Esophagus muscularis mucosa (tissue), 4 donors: ENCODE measurements around a stretch of chr5.

DNA sequence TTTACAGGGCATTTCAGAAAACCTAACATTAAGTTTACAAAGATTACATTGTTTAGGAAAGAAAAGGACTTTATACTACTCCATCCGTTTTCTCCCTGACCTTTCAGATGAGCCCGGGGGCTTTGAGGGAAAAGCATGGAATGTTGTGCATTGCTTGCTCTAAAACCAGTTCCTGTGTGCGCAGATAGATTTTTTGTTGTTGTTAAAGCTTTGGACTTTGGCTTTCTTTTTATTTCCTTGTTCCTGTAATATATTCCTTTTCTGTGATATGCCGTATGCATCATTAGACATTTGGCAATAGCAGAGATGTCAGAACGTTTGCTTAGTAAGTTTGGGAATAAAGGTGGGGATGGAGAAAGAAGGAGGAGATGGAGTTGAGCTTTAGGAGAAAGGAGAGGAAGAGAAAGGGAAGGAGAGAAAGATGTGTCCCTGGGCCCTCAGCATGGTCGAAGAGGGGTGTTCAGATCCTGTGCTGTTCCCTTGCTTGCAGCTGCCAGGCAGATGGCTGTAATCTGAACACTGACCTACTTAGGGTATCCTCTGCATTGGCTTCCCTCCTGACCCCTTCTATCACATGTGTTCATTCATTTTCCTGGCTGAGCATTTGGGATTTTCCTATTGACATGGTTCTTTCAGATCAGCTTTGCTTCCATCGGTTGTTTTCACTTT lies 26.3 kb downstream of the ACTBL2 start:
- PRO-cap = no peak
- RAMPAGE, long total RNA, 4 experiments = no peak in any of the 4 experiments

DNA sequence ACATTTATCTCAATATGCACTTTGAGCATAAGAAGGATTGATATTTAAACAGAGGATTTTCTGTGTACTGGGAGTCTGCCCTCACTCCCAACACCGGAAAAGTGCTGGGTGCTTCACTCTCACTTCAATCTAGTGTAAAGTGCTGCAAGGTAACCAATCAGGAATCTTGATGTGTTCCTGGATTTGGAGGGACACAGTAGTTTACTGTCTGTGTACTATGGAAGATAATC lies 169.5 kb upstream of the ACTBL2 start:
- PRO-cap = no peak
- RAMPAGE, long total RNA, 4 experiments = no peak in any of the 4 experiments

GRCh38 chr5:57695183-57695766 lies 212.7 kb upstream of the ACTBL2 start:
- PRO-cap = no peak
- RAMPAGE, long total RNA, 4 experiments = no peak in any of the 4 experiments

GRCh38 chr5:57780109-57780717 lies 297.6 kb upstream of the ACTBL2 start:
- PRO-cap = no peak
- RAMPAGE, long total RNA, 4 experiments = no peak in any of the 4 experiments

- PRO-cap = no peak
- RAMPAGE, long total RNA, 4 experiments = no peak in any of the 4 experiments
Observed at GRCh38 chr5:57841514-57842539, 359.2 kb upstream of the ACTBL2 start.

DNA sequence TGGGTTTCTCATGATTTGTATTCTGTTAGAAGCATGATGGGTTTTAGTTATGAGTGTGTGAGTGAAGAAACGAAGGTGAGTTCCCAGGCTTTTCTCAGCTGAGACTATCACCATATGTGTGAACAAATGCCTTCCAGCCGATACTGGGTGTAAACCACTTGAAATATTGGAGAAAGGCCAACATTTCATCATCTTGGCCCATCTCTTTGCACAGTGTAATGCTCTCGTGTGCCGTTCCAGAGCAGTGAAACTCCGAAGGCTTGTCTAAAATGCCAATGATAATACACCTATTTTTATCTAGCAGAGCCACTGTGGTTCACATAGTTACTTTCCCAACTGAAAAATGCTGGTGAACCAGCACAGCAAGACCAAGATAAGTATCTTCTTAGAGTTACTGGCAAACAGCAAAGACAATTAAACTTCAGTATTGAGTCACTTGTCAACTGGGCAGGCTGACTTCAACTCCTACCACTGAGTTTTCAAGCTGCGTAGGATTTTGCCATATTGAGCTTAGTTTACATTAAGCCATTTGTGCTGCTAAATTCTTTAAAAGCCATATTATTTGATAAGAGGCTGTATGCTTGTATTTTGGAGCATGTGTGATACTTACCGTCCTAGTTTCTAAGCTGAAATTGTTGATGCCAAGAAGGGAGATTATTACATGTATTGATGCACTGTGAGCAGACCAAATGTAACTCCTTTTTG lies 379.9 kb upstream of the ACTBL2 start:
- PRO-cap = no peak
- RAMPAGE, long total RNA, 4 experiments = no peak in any of the 4 experiments

DNA sequence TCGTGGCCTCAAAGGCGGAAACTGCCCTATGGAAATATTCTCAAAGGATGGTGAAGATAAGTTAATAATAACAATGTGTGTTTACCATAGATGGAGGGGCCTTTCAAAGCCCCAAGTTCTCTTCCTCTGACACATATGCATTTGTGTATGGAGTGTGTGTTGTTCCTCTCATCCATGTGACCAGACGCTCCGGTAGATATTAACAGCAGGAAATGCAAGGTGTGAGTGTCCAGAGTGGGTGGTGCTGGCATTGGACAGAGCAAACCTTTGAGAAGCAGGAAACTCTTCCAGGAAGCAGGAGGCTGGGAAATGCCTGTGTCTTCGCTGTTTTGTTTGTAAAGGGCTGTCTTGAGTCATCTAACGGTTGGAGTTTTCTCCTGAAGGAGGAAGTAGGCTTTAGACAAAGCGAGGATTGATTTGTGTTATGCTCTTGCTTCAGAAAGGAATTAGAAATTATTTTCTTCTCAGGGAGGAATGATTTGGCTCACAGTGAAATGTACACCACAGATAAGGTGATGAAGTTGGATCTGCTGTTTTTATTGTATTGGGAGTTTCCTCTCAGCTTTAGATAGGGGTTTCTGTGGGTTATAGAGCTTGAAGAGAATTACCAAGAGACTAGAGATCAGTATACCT lies 370.9 kb downstream of the PLK2 start:
- PRO-cap = no peak
- RAMPAGE, long total RNA, 4 experiments = no peak in any of the 4 experiments

GRCh38 chr5:58241205-58242091 lies 218.4 kb downstream of the PLK2 start:
- PRO-cap = bidirectional peak, plus-strand start at chr5:58241675, minus-strand start at chr5:58241468
- RAMPAGE, long total RNA, 4 experiments = no peak in any of the 4 experiments

DNA sequence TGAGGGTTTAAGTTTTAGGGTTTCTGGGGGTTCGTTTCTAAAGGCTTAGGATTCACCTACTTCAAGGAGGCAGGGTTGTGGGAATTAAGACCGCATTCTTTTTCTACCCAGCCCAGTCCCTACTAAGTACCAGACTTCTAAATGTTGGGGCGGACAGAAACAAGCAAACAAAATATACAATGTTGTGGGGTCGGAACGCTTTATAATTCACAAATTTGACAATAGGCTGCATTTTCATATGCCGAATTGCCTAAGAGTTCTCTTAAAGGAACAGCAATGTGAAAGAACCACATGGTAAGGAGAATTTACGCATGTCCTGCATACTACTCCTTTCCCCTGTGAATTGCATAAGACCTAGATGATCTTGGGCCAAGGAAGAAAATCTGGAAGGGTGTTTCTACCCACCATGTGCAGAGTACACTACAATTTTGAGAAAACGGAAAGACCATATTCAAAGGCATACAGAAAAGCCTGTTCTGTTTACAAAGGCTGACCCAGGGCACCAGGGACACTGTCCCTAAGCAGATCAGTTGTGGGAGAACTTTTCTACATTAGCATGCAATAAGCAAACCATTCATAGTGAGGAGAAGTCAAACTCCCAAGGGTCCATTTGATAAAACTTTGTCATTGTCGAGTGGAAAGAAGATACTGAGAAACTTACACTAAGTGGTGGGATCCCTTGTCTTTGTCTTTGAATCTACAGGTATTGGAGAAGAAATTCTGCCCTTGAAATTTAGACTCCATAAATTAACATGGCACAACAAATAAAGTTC lies 457.4 kb downstream of the RAB3C start:
- PRO-cap = no peak
- RAMPAGE, long total RNA, 4 experiments = no peak in any of the 4 experiments

DNA sequence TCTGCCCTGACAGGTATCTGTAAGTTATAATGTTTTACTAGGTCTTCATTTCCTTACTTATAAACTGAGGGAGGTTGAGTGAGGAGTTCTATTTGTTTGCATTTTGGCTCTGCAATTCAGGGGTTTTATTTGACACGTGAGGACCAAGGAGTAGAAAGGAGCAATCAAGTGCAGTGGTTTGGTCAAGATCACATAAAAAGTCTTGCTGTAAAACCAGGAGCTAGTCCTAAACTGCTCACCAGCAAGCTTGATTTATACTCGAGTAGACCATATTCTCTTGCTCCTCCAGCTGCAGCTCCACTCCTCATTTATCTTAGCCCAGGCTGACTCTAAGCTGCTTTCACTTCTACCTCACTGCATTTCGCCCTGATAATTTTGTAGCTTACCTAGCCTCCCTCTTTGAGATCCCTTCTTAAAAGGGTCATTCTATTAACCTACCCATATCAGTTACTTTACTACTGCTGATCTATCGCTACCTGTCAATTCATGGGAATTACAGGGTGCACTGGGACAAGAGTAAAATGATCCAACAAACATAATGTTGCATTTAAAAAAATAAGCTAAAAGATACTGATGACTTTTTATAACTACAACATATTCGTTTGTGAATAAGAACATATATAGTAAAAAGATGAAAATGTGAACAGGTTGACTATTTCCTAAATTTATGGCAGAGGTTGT lies 541.4 kb downstream of the RAB3C start:
- PRO-cap = no peak
- RAMPAGE, long total RNA, 4 experiments = no peak in any of the 4 experiments

DNA sequence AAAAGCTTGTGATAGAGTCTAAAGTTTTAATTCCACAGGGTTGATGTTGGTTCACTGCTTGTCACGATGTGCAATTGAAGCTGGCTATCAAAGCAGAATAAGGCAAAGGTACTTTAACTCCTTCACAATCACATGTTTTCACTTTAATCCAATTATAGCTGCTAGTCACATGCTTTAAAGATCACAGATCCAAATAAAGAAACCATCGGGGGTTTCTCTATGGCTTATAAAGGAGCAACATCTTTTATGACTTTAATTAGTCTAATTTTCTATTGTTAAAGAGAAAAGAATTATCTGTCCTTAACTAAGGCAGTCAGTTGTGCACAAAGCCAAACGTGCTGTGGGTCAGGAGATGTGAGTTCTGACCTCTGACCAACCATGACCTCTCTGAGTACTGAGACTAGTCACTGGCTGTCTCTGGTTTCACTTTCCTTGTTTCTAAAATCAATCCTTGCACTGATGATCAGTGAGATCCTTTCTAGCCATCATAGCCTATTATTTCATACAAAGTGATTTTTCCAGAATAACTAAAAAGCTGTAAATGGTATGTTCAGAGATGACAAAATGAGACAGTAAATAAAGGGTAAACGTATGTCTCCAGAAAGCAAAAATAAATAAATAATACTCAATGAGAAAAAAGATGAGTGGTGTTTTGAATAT lies 561.1 kb downstream of the RAB3C start:
- PRO-cap = no peak
- RAMPAGE, long total RNA, 4 experiments = no peak in any of the 4 experiments

DNA sequence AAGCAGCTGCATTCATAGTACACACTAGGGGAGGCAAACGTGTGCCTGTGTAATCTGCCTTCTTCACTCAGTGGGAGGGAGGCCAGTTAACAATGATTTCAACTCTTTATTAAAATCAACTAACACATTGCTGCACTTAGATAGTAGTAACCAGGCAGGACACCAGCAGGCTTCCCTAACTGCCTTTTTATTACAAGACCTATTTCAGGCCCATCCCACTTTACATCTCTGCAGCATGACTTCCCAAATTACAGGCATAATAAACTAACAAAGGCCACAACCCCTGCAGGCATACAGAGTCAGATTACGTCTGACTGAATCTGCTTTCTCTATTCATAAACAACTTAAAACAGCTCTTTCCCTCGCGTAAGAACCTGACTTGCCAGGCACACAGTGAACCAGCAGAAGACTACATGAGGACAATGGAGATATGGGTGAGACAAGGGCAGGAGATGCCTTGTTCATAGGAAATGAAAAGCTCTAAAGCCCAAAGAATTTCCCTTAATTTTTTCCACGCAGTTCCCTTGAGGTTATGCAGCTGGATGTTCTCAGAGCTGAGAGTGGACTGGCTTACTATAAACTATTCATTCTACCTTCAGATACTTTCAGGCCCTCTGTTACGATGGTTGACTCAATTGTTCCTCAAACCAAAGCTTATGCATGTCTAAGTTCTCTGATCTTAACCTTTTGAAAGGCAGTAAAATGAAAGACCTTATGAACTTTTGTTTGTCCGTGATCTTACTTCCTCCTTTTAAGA lies 576.1 kb downstream of the PDE4D start:
- PRO-cap = no peak
- RAMPAGE, long total RNA, 4 experiments = no peak in any of the 4 experiments

- PRO-cap = no peak
- RAMPAGE, long total RNA, 4 experiments = no peak in any of the 4 experiments
Observed at GRCh38 chr5:59418143-59418942, 475.2 kb downstream of the PDE4D start.

DNA sequence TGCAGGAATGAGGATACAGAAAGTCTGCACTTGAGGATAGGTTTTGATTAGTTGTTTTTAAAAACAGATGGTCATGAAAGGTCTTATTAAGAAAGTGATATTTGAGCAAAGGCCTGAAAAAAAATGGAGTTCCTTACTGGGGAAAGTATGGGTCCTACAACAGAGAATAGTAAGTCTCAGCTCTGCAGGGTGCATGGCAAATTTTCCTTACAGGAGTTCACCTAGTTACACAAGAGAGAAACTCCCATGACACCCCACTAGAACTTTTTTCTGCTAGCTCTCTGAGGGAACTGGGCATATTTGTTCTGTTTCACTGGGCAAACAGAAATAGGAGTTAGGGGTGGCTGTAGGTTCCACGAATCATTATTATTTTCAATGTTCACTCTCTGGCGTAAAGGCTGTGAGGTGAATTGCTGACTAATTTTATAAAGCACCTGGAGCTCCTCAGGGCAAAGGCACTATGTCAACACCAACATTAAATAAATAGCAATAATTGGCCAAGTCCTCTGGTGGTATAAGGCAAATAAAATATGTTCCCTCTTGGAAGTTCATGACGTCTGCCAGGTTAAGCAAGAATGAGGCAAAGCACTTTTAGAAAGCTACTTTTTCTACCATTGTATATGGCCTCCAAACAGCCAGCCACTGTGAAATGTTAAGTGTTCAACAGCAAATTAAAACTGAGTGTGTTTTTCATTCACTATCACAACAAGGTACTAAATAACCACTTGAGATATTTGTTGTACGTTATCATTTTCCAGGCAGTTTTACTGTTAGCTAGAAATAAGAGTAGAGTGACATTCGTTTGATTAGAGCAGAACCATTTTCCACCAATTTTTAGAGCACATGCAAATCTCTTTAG lies 344.7 kb downstream of the PDE4D start:
- PRO-cap = no peak
- RAMPAGE, long total RNA, 4 experiments = no peak in any of the 4 experiments

GRCh38 chr5:59583029-59583612 lies 310.4 kb downstream of the PDE4D start:
- PRO-cap = no peak
- RAMPAGE, long total RNA, 4 experiments = no peak in any of the 4 experiments

GRCh38 chr5:59624054-59624808 lies 269.3 kb downstream of the PDE4D start:
- PRO-cap = no peak
- RAMPAGE, long total RNA, 4 experiments = no peak in any of the 4 experiments

GRCh38 chr5:59981709-59981953 lies 88.1 kb upstream of the PDE4D start:
- PRO-cap = no peak
- RAMPAGE, long total RNA, 4 experiments = no peak in any of the 4 experiments

DNA sequence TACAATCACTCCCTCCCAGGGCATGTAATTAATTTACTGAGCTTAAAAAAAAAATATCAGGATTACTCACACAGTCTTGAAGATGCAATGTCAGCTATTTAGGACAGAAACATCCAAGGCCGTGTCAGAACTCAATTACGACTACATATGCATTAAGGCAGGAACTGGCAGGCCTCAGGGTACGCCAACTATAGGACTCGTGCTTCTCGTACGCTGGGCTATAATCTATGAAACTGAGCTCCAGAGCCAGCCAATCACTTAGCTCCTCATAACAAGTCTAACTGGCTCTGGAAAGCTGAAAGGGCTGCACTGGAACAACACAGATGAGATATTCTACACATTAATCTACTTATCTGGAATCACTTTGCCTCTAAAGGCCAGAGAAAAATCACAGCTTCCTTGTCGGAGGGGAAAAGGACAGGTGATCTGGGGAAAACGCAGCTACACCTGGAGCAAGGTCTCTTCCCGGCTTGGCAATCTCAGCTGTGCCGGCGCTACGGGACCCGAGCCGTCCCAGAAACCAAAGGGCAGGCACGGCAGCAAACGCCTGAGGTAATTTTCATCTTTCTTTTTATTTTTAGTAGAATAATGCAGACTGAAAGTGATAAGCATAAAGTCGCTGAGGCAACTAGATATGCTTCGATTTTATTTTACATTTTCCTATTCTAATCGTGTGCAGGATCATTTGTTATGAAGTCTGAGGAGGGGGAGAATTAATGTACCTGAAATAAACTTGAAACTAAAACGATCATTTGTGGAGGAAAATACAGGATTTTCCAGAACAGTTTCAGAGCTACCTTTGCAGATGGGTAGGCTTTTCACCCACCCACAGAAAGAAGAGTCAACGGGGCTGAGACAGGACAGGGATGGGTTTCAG lies 211.9 kb downstream of the DEPDC1B start:
- PRO-cap = bidirectional peak, plus-strand start at position 583 of the sequence, minus-strand start at position 487 of the sequence
- RAMPAGE, long total RNA, 4 experiments = start-site peak on the plus strand in 4 of 4 experiments, centred at positions 330 to 363 of the sequence, 570 to 1,145 reads per replicate; start-site peak on the minus strand in 2 of 4 experiments, centred at positions 203 to 495 of the sequence, 17 to 139 reads per replicate

GRCh38 chr5:60538977-60539671 lies 160.8 kb downstream of the DEPDC1B start:
- PRO-cap = no peak
- RAMPAGE, long total RNA, 4 experiments = no peak in any of the 4 experiments

GRCh38 chr5:61245979-61246265 lies 83.7 kb upstream of the SMIM15 start:
- PRO-cap = no peak
- RAMPAGE, long total RNA, 4 experiments = no peak in any of the 4 experiments